HTERT-HM (cell line): Measurements from ENCODE around the genes GPRIN1 and PRR7.

GRCh38 chr5:175680865-175681354 is 23.0 kb downstream of the HRH2 start:
- RRBS = no CpG with 5 or more reads among the region's 9 CpGs

DNA sequence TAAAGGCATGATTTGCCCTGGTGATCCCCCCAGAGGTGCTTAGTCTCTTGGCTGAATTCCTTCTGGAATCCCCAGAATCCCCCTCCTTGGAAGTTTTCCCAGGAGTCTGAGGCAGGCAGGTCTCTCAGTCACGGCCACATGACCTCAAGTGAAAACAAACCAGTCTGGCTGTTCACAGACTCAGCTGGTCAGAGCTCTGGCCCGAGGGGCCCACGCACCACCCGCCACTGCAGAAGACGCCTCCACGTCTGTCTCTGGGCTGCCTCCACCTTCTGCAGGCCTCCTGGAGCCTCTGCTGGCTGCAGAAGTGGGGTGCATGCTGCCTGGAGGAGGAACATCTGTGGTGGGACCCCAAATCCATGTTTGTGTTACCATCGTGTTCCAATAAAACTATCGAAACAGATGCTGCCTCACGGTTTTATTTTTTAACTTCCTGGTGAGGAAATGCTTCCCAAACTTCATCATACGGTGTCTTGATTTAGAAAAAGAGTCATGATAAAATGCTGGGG is 52.5 kb downstream of the HRH2 start:
- RRBS = no CpG with 5 or more reads among the region's 10 CpGs

- RRBS = 8% methylated on average over 3 of the region's 31 CpGs
Measured at GRCh38 chr5:175797479-175798108, 73.8 kb upstream of the CPLX2 start.

- RRBS = no CpG with 5 or more reads among the region's 16 CpGs
Measured at GRCh38 chr5:175895442-175896160, 24.2 kb downstream of the CPLX2 start.

- RRBS = no CpG with 5 or more reads among the region's 11 CpGs
Measured at GRCh38 chr5:176221105-176221553, 17.1 kb upstream of the SIMC1 start.

GRCh38 chr5:176282499-176283098 is 44.4 kb downstream of the SIMC1 start:
- RRBS = no CpG with 5 or more reads among the region's 17 CpGs

DNA sequence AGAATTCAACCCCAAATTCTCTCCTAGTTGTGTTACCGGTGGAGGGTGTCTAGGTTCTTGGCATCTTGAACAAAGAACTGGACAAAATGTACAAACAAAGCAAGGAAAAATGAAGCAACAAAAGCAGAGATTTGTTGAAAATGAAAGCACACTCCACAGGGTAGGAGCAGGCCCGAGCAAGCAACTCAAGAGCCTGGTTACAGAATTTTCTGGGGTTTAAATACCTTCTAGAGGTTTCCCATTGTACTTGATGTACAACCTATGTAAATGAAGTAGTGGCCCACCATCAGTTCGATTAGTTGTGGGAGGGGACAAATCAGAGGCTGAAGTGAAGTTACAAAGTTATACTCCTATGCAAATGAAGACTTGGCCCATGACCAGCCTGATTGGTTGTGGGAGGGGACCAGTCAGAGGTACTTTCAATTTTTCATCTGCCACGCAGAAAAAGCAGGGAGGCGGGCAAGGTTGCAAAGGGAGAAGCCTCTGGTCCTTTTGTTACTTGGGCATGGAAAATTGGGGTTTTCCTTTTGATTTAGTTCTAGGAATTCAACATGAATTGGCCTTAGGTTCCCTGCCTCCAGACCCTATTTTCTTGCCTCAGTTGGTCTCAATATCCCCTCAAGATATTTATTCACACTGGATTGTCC is 43.7 kb downstream of the KIAA1191 start:
- RRBS = no CpG with 5 or more reads among the region's 5 CpGs

- RRBS = 2% methylated on average over 2 of the region's 18 CpGs
Measured at GRCh38 chr5:176361095-176361415, 509 bp downstream of the KIAA1191 start.

DNA sequence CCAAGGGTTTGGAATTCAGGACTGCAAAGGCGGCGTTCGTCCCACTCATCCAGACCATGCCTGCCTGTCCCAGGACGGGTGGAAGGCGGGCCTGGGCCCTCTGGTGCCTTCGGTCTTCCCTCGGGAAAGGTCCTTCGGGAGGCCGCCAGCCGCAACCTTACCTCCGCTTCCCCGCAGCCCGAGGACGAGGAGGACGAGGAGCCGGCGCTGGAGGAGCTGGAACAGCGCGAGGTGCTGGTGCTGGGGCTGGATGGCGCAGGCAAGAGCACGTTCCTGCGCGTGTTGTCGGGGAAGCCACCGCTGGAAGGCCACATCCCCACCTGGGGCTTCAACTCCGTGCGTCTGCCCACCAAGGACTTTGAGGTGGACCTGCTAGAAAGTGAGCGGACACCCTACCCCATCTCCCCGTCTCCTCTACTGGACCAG is 929 bp downstream of the ARL10 start:
- RRBS = no CpG with 5 or more reads among the region's 29 CpGs

DNA sequence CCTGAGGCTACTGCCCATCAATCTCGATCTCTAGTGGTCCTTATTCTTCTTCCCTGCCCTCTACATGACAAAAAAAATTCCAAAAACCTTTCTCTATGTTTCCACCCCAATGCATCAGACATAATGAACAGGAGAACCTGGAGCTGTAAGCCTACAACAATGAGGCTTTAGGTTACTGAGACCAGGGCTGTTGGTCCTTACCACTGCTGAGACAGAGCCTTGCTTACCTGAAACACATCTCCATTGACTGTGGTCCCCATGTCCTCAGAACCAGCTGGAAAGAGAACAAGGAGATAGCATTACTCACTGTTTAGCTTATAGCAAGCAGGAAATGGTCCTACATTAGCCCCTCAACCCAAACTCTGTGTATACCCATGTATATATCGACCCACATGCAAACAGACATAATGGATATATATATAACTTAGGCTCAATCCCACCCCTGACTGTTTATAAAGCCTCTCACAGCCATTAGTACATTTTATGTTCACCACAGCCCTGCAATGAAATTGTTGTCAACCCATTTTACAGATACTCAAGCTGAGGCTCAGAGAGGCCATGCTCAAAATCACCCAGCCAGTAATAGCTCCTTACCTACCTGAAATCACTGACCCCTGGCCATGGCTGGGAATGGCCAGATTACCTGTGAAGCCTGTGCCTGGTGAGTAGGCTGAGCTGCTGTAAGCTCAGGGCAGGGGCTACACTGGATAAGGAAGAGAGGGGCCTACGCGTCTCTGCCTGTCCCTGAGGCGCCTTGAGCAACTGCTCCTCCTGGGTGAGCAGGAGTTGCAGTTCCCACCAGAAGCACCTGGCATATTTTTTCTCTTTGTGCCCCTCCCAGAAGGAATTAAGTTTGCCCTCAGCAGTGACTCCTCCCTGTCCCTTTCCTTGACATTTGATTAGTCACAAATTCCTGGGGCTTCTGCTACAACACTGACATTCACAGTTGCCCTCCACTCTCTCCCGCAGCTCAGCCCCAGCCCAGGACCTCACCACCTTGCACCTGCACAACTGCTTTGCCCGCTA is 6.0 kb downstream of the CLTB start:
- RRBS = no CpG with 5 or more reads among the region's 7 CpGs

GRCh38 chr5:176448078-176448277 is 207 bp upstream of the FAF2 start:
- RRBS = 3% methylated on average over 8 of the region's 18 CpGs

DNA sequence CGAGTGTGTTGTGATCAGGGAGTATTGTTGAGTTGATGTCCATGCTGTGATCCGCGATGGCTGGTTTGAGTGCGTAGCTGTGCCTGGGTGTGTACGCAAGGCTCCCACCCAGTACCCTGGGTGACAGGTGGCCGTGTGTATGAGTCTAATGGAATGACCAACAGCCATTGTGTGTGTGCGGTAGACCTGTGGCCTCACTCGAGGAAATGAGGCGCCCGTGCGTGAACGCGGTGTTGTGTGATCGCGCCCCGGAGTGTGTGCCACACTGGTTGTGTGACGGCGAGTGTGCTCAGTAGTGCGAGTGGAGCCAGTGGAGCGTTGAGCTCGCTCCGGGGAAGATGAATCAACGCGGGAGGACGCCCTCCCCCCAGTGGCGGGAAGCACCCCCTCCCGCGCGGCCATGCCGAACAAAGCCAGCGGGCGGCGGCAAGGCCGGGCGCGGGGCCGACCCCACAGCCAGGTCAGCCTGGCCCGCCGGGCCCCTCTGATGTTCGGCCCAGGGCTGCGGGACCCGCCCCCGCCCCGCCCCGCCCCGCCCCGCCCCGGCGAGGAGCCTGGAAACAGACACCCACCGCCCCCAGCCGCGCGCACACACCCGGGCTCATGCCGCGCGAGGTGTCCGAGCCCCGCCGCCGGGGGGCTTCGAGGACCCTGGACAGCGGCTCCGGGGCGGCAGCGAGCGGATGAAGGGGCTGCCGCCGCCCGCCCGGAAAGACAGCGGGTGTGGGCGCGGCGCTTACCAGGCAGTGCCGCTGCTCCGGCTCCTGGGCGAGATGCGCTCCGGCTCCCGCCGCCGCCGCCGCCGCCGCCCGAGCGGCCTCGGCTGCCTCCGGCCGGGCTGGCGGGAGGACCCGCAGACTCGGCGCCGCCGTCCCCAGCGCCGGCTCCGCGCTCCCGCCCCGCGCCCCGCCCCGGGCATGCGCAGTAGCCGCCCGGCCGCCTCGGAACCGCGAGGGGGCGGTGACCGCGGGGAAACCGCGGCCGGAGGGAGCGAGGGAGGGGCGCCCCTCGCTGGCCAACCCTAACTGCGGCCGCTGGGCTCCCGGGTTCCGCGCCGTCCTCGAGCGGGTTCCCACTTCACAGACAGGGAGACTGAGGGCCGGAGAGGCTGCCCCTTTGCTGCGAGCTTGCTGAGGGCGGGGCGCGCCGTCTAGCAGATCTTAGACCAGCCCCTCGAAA is at the start of gene GPRIN1:
TSS of gene GPRIN1 (minus strand) at position 898 of the 1,179 bp plus-strand sequence.
- RRBS = 3% methylated on average over 92 of the region's 138 CpGs

DNA sequence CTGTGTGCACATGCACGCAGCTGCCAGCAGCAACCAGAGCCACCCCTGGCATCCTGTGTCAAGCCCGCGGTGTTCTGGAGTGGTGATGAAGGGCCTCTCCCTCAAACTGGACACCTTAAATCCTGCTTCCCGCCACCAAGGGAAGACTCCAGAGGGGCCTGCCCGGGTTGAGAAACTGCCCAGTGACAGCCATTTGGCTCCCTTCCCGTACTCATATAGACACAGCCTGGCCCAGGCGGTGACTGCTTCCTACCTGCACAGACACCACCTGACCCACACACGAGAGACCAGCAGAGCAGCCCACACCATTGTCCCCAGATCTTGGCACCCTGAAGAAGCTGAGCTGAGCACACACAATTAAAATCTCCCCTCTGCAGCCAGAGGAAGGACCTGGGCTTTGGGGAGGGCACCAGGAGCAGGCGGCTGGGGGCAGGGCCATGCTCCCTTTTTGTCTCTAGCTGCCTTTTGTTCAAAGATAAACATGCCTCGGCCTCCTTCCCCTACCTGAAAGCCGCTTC is 78.3 kb downstream of the TSPAN17 start:
- RRBS = no CpG with 5 or more reads among the region's 11 CpGs

GRCh38 chr5:176862062-176862968 is 36.8 kb downstream of the HK3 start:
- RRBS = 9% methylated on average over 4 of the region's 35 CpGs

DNA sequence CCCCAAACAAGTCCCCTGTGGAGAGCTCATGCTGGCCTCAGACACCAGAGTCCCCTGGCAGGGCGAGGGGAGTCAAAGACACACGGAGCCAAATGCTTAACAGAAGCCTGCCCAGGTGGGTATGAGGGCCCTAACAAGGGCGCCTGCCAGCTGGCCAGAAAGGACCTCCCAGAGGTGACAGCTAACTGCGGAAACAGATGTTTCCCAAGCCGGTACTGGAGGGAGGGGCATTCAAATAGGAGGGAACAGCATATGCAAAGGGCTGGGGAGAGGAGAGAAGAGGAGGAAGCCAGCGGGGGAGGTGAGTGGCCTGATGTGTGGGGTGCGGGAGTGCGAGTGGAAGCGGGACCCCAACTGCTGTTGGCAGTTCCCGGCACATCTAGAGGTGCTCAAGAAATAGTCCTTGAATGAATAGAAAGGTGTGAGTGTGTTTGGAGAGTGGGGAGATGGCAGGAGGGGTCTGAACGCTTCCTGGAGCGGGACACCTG is 858 bp downstream of the MXD3 start:
- RRBS = no CpG with 5 or more reads among the region's 12 CpGs

DNA sequence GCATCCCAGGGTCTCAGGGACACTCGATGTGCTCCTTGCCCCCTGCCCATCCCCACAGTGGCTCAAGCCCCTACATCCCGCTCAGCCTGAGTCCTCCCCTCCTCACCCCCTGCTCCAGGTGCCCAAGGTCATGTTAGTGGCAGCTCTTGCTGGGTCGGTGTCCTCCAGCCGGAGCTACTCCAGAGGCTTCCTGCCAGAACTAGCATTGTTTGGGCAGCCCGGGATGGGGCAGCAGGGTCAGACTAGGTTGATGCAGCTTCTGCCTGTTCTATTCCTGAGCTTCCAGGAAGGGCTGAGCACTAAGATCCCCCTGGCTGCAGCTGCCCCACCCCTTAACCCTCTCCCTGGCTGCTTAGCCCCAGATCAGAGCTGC is 614 bp downstream of the RGS14 start:
- RRBS = 31% methylated on average over 1 of the region's 5 CpGs

GRCh38 chr5:177371845-177372971 is 12.0 kb upstream of the SLC34A1 start:
- RRBS = 88% methylated on average over 6 of the region's 17 CpGs

- RRBS = no CpG with 5 or more reads among the region's 5 CpGs
Measured at GRCh38 chr5:177446001-177446256, 685 bp upstream of the PRR7 start.

GRCh38 chr5:177446257-177447189 is at the start of gene PRR7:
PRR7 (plus strand) TSS chr5:177446814.
- RRBS = 1% methylated on average over 59 of the region's 104 CpGs